Daoy (cell line): Measurements from ENCODE around the genes CCNO and PLPP1.

DNA sequence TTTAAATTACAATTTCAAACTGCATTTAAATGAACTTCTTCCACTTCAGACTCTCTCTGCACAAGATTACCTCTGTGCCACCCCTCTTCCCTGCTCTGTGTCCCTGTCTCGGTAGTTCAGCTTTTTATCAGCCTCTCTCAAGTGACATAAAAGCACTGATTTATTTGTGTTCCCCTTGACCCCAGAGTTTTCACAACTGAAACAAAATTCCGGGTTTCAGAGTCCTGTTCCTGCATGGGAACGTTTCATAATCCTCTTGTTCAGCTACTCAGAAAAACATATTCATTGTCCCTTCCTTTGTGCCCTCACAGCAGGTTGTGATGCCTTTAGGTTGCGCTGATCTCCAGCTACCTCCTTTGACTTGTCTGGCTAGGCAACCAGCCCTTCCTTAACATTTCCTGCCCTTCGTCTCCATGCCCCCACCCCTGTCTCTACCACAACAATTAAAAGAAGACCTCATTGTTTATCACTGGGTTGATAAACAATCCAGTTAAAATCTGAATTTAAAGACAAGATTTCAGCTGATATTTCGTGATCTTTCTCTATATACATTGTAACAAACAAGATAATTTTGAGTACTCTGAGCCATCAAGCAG, 13.6 kb upstream of the ITGA1 start:
- RAMPAGE, long total RNA, result no peak

GRCh38 chr5:52859412-52859922, 71.8 kb downstream of the ITGA1 start:
- RAMPAGE, long total RNA, result no peak

- RAMPAGE, long total RNA, result no peak
Measured at GRCh38 chr5:53090575-53091345, 18.8 kb downstream of the MOCS2 start.

- RAMPAGE, long total RNA, result no peak
Measured at GRCh38 chr5:53477124-53477466, 3.3 kb upstream of the FST start.

GRCh38 chr5:53478417-53479037, 1.9 kb upstream of the FST start:
- RAMPAGE, long total RNA, result no peak

DNA sequence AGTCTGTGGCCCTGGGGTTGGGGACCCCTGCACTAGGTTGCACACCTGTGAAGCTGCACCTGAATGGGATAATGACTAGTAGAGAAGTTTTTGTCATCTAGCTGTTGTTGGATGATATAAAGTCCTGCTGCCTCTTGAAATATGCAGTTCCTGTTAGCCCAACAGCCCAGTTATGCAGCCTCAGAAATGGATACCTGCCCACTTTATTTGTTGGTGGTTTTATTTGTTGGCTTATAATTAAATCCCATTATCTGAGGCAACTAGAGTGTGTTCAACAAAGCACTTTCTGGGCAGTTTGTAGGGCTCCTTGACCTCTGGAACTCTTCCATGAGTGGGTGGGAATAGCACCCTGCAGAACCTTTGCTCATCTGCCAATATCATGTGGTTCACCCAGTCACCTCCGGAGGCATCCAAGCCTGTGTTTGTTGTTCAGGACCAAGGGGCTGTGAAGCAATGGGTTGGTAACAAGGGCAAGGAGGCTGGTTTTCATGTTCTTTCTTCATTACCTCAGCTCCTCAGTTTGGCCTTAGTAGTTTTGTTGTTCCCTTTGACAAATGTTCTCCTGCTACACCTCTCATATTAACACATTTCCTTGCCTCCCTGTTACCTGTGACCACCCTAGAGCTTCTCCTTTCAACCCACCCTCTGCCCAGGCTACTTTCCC, 313.9 kb downstream of the NDUFS4 start:
- RAMPAGE, long total RNA, result no peak

- RAMPAGE, long total RNA, result no peak
Measured at GRCh38 chr5:53984028-53984811, 326.2 kb downstream of the ARL15 start.

DNA sequence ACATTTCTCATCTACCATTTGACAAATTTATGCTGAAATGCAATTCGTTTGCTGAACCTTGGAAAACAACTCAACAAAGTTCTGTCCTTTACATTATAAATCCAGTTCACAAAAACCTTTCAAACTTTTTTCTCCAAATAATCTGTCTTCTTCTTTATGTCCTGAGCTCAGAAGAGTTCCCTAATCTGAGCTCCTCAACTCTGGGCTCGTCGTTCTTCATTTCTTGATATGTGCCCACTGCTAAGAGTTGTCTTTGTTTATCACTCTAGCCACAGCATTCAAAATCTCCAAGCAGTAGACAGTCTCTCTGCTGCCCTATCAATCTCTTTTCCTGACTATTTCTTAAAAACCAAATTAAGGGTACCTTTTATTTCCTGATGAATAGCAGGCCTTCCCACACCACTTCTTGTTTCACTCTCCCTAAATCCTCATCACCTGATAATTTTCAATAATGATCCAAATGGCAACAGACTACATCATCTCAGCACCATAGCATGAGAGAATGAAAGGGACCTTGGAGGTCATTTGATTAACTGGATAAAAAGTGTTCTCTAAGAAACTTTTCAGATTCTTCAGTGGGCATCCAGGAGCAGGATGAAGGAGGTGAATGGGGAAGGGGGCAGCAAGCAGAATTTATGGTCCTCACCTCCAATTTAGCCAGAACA, 313.2 kb downstream of the ARL15 start:
- RAMPAGE, long total RNA, result no peak

GRCh38 chr5:54050755-54051298, 259.5 kb downstream of the ARL15 start:
- RAMPAGE, long total RNA, result no peak

- RAMPAGE, long total RNA, result no peak
Measured at GRCh38 chr5:54230950-54231608, 79.3 kb downstream of the ARL15 start.

DNA sequence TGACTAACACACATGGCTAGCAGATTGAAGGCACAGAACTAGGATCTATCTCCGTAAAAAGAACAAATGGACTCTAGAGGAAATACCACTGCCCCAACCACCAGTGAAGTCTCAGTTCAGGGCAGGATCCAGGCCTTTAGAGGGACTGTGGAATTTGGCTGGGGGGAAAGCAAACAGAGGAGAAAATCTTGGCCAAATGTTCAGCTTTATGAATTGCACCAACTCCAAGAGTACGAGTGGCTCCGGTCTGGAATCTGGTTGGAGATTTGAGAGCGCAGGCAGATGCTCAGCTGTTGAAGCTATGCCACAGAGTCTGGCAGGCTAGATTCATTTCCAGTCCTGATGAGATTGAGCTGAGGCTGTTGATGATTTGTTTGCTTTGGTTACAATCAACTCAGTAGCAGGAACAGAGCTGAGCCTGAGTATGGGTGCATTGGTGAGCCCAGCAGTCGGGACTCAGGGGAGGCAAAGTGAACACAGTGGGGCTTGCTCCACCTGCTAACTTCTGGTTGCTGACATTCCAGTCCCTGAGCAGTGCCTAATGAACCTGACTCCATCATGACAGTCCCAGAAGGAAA, 9.1 kb upstream of the HSPB3 start:
- RAMPAGE, long total RNA, result no peak

DNA sequence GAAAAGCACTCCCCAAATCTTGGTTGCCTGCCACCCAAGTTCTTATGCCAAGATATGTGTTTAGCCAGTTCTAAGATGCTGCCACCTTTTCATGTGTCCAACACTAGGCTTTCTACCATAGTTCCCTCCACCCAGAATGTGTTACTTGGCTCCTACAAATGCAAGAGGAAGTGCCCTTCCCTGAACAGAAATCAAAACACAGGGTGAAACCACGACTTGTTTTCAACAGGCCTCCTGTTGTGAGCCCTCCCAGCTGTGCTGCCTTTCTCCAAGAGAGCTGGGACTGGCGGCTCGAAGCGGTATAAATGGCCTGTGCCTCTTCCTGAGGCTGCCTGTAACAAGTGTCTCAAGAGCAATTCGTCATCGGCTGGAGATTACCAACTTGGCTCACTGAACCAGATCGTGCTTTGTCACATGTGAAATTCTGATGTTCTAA, 129.1 kb downstream of the SNX18 start:
- RAMPAGE, long total RNA, result no peak

DNA sequence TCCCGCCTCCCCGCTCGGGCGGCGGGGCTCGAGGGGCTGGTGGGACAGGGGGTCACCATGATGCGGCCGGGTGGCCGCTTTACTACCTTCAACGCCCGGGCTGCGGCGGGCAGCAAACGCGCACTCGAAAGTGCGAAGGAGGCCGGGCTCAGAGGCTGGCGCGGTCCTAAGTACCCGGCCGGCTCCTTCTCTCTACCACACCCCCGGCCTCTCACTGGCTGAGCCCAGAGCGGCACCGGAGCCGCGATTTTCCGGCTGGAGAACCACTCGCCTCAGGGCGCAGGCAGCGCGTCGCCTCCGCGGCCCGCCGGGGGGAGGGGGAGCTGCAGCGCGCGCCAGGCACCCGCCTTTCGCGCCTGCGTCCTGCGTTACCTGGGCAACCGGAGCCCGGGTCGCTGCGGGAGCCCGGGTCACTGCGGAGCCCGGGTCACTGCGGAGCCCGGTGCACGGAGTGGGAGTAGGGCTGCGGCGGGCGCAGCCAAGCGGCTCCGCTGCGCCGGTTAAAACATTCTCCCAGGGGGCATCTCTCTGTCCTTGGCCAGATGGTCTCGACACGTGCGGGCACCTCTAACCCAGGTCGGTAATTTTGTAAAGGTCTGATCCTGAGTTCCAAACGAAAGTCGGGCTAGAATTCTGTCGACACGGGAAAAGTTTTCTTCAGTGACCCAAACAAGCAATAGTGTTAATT, at the start of gene CCNO:
CCNO (minus strand) TSS at position 144 of the 688 bp plus-strand sequence.
- RAMPAGE, long total RNA, result no peak

DNA sequence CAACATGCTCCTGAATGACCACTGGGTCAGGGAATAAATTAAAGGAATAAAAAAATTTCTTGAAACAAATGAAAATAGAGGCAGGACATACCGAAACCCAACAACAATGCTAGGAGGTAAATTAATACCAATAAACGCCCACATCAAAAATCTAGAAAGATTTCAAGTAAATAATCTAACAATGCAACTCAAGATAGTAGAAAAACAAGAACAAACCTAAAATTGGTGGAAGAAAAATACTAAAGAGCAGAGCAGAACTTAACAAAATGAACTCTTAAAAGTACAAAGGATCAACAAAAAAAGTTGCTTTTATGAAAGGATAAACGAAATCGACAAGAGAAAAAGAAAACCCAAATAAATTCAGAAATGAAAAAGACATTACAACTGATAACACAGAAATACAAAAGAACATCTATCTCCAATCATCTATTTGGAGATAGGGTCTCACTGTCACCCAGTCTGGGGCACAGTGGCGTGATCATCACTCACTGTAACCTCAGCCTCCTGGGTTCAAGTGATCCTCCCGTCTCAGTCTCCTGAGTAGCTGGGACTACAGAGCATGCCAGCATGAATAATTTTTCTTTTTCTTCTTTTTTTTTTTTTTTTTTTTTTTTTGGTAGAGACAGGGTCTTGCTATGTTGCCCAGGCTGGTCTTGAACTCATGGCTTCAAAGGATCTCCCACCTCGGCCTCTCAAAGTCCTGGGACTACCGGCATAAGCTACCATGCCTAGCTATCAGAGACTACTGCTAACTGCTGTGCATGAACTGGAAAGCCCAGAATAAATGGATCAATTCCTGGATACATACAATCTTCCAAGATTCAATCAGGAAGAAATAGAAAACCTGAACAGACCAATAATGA, 103.0 kb downstream of the PLPP1 start:
- RAMPAGE, long total RNA, result no peak

DNA sequence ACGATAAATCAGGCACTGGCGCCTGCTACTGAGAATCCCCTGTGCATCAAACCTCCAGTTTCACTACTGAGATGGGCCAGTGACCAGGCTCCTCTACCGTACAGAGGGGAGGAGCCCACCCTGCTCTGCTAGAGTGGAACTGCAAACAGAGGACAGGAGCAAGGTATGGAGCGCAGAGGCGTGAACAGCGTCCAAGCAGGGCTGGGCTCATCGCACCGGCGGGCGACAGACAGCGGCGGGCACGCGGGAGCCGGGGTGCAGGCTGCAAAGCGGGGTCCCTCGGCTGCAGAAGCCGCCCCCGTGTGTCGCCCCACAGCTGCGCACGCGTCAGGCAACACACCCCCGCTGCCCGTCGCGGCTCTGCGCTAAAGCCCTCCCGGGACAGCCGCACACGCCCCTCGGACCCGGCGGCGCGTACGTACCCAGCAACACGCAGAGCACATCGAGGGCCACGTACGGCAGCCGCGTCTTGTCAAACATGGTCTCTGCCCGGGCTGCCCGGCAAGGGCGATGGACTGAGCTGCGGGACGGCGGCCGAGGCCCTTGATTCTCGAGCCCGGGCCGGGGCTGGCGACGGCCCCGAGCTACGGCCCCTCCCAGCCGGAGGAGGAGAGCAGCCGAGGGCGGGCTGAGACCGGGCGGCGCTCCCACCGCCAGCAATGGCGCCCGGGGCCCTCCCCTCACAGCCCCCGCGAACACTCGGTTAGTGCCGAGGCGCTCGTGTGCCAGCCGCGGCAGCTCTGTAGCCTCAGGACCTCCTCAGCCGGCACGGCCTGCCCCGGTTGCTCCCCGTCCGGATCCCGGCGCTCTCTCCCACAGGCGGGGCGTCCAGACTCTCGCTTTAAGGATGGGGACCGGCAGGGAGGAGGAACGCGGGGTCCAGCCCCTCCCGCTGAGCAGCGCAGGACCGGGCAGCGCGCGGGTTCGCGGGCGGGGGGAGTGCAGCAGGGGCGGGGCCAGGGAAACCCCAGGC, at the start of gene PLPP1:
PLPP1 (minus strand) TSS at position 815 of the 973 bp plus-strand sequence.
- RAMPAGE, long total RNA, result no peak

DNA sequence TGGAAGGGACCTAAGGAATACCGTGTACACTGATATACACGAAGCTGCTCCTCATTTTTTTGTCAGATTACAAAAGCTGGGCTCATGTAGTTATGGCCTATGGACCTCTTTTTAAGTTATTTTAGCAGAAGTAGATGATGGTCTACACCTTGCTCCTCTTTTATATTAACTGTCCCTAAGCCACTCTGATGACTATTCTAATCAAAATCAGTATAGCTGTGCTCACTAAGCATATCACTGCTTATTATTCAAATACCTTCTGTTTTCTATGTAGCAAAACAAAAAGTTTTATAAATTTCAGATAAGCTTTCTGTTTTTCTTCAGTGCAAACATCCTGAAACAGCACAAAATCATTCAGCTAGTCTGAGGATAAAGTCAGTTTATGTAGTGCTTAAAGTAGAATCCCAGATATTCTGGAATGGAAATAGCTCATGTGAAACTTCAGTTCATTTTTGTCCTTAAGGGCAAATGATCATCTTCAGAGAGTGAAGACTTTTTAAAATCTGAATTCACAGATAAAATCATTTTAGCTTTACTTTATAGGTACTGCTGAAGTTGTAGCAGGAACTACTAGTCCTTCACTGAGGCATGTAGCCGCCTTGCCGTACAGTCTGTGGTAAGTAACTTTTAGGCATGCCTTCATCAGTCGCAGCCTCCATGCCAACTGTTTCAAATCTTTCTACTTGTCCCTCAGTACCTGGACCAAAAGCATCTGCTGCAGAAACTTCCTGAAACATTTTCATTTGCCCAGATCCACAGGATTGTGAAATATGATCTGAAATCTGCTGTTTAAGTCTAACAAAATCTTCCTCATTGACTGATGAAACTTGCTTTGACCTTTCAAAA, 54.0 kb downstream of the IL6ST start:
- RAMPAGE, long total RNA, result no peak

DNA sequence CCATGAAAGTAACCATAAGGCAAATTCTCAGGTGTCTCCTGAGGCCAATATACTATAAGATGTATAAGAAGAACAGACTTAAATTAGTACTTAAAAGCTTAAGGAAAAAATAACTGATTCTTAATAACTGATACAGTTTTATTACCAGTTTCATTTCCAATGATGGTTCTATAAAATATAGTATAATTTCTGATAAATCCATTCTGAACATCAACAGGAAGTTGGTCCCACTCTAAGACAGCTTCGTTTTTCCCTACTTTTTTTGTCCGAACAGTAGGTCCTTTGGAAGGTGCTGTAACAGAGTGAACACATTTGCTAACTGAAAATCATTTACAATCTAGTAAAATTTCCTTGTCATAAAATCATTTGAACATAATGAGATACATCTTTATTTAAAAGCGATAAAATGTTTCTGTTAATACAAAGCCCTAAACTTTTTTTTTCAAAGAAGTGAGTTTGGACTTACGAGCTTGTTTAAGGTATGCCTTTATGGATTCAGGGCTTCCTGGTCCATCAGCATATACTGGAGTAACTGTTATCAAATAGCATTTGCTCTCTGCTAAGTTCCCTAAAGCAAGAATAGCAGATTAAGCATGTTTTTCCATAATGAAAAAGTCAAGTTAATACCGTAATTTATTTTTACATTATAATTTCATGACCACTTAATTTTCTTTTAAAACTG, 42.8 kb downstream of the IL6ST start:
- RAMPAGE, long total RNA, result no peak

DNA sequence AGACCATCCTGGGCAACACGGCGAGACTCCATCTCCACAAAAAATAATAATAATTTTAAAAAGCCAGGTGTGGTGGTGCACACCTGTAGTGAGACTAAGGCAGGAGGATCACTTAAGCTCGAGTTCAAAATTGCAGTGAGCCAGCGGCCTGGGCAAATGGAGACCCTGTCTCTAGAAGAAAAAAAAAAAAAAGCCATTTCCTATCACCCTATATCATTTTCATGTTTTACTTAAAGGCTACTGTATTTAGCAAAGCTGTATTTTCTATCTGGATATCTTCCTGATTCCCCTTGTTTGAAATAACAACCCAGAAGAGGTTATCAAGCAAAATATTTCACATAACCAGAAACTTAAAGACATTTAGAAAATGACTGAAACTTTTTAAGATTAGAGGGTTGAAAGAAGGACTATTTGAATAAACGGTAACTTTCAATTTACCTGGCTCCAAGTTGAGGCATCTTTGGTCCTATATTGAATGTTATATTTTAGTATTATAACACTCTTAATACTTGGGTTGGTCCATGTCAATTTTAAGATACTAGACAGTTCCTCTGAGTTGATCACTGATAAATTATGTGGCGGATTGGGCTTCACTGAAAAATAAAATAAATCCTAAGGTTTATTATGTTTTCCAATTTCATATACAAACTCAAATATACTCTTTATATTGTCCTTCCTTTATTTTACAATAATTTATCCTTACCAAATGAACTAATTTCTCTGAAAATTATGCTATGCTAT, 31.7 kb downstream of the IL6ST start:
- RAMPAGE, long total RNA, result no peak

GRCh38 chr5:55973056-55973515, 21.7 kb downstream of the IL6ST start:
- RAMPAGE, long total RNA, result no peak

DNA sequence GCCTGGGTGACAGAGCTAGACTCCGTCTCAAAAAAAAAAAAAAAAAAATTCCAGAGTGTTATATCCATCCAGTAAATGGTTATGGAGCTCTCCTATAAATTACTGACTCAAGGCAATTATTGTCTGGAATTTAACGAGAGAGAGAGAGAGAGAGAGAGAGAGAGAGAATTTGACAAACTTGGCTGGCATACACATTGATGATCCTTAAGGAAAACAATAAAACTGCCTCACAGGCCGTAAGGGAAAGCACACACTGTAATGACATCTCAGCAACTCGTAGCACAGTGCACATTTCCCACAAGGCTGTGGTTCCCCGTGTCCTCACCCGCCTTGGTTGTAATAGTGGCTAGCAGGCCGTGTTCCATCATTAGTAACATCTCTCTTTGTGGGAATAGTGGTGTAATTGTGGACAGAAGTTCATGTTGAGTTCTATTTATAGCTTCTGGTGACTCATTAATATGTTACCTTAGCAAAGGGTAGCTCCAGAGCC, 63.4 kb upstream of the IL6ST start:
- RAMPAGE, long total RNA, result no peak